Measurements from ENCODE around the gene LMNA.

- PRO-cap = no peak
- RAMPAGE, long total RNA = no peak
Measured at GRCh38 chr1:155969382-155970119, 8.8 kb downstream of the ARHGEF2 start.

GRCh38 chr1:155974412-155975505, 3.6 kb downstream of the ARHGEF2 start:
- PRO-cap = no peak
- RAMPAGE, long total RNA = no peak

GRCh38 chr1:155977024-155978018, 1.0 kb downstream of the ARHGEF2 start:
- PRO-cap = bidirectional peak, plus-strand start at chr1:155977318, minus-strand start at chr1:155977213; bidirectional peak, plus-strand start at chr1:155977892, minus-strand start at chr1:155977720
- RAMPAGE, long total RNA = no peak

GRCh38 chr1:155989850-155990360, 11.6 kb upstream of the ARHGEF2 start:
- PRO-cap = no peak
- RAMPAGE, long total RNA = no peak

DNA sequence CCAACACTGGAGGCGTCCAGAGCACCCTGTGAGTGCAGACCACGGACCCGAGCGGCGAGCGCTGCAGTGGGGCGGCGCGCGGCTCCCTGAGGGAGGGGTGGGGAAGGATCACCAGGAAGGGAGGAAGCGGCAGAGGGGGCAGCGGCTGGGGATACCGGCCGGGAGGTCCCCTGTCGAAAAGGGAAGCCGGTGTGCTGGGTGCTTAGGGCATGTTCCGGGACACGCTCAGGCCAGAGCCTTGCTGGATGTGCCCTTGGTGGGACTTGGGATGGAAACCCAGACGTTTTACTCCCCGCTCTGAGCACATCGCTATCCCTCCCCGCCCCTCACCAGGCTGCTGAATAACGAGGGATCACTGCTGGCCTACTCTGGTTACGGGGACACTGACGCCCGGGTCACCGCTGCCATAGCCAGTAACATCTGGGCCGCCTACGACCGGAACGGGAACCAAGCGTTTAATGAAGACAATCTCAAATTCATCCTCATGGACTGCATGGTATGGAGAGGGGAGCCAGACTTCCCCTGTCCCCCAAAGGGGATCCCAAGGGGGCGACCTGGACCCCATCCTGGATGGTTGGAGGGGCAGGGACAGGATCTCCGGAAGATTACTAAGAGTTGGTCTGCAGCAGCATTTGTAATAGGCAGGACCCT, 473 bp downstream of the LAMTOR2 start:
- PRO-cap = no peak
- RAMPAGE, long total RNA = no peak

GRCh38 chr1:156075182-156075560, 7.1 kb downstream of the MEX3A start:
- PRO-cap = no peak
- RAMPAGE, long total RNA = no peak

GRCh38 chr1:156103474-156104692, 10.6 kb upstream of the LMNA start:
- PRO-cap = no peak
- RAMPAGE, long total RNA = no peak

GRCh38 chr1:156106381-156107569, 7.7 kb upstream of the LMNA start:
- PRO-cap = no peak
- RAMPAGE, long total RNA = no peak

DNA sequence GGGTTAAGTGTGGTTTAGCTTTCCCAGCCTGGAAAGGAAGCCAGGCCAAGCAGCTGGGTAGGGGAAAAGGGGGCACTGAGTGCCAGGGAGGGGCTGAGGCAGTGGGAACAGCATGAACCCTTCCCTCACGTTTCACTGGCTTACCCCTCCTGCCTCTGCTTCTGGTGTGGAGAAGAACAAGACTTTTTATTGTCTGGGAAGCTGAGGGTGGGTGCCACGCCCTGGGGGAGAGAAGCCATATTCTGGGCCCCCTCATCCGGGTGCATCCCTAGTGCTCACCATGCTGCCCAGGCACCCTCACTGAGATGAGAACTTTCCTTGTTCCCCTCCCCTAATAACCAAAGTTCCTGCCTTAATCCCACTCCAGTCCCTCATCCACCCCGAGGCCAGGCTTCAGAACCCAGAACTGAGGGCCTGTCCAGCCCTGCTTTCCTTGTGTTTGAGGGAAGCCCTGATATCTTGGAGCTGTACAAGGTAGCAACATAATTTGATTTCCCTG, 2.0 kb upstream of the LMNA start:
- PRO-cap = no peak
- RAMPAGE, long total RNA = no peak

DNA sequence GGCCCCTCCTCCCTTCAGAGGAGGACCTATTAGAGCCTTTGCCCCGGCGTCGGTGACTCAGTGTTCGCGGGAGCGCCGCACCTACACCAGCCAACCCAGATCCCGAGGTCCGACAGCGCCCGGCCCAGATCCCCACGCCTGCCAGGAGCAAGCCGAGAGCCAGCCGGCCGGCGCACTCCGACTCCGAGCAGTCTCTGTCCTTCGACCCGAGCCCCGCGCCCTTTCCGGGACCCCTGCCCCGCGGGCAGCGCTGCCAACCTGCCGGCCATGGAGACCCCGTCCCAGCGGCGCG, at the start of gene LMNA:
TSS of gene LMNA (plus strand) at position 60 of the 292 bp plus-strand sequence.
- PRO-cap = no peak
- RAMPAGE, long total RNA = no peak

GRCh38 chr1:156116527-156116635, 1.9 kb downstream of the LMNA start:
- PRO-cap = no peak
- RAMPAGE, long total RNA = no peak

DNA sequence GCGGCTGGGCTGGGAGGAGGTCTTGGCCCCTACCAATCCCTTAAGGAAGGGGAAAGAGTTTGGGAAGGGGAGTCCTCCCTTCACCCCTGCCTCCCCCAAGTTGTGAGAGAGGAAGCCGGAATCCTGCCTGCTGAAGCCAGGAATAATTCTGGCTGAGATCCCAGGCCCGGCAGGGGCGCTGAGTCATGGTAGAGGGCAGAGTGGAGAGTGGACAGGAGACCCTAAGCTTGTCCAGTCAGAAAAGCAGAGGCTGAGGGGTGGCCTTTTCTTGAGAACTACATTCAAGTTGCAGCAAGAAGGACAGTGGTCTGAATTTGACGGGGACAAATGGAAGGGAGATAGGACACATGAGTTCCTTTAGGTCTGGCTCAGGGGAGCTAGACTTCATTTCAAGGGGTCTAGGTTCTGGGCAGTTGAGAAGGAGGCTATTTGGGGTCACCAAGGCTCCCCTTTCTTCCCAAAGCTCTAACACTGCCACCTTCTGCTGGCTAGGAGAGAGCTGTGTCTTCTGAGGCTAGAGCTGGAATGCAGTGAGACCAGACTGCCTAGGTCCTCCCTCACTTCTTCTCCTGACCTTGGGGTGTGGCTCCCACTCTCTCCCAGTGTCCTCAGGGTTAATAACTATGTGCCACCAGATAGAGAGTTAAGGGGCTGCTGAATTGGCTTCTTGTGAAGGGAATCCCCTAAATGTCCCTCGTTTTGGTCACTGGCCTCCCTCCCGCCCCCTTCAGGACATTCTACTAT, 8.5 kb downstream of the LMNA start:
- PRO-cap = no peak
- RAMPAGE, long total RNA = no peak

DNA sequence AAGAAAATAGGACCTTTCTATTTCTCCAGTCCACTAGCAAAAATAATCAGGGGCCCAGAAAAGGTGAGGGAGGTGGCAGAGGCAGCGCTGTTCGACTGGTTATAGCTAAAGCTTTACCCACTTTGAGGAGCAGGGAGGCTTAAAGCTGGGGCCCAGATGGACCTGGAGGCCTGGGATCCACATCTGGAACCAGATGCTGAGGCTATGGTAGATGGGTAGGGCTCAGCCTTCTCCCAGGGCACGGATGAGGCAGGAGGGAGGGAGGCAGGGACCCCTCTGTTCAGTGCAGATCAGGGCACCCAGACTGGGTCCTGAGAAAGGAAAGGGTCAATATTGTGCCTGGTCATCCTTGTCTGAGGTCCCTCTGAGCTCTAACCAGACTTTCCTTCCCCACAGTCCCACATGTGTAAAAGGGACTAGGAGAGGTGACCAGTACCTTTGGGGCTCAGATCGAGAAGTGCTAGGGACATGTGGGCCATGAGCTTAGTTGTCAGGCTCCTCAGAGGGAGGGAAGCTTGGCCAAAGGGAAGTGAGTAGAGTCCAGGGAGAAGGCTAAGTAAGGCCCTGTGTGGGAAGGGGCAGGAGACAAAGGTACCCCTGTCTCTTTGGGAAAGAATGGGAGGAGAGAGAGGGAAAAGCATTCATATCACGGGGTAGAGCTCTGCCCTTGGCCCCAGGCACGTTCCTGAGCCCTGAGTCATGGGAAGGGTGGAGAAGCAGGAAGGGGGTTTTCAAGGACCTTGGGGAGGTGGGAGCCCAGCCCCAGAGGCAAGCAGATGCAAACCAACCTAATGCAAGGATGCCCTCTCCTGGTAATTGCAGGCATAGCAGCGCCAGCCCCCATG, 15.4 kb downstream of the LMNA start:
- PRO-cap = no peak
- RAMPAGE, long total RNA = no peak

GRCh38 chr1:156182170-156182390, 11.8 kb upstream of the SLC25A44 start:
- PRO-cap = no peak
- RAMPAGE, long total RNA = no peak

GRCh38 chr1:156239469-156240136, 2.4 kb upstream of the BGLAP start:
- PRO-cap = no peak
- RAMPAGE, long total RNA = no peak

DNA sequence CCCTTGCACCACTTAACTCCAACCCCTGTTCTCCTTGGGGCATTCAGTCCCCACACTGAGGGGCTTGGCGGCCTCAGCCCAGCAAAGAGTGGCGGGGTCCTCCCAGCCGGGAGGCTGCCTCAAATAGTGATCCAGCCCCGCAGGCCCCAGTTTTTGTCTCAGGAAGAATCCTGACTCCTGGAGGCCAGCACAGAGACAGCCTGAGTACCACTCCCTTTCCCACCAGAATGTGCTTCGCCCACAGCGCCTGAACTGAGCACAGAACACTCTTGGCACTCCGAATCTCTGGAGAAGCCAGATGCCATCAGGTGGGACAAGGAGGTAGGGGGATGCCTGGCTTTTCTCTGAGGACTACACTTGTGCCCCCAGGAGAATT, 946 bp downstream of the PAQR6 start:
- PRO-cap = no peak
- RAMPAGE, long total RNA = no peak

DNA sequence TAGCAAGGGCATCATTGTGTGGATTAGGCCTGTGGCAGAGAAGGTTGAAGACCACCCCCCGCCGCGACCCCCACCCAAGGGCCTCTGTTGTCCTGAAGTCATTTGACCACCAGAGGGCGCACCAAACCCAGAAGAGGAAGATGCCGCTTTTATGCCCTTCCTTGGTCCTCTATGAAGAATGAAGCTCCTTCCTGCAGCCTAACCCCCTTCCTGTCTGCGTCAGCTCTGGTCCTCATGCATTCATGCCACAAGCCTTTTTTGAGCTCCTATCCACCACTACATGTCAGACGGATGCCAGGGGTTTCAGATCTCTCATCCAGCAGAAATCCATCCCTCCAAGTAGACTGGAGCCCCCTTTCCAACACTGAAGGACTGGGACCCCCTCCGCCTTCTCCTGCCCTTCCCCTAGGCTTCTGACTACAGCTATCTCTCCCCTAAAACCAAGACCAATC, 16.7 kb downstream of the RHBG start:
- PRO-cap = no peak
- RAMPAGE, long total RNA = no peak

DNA sequence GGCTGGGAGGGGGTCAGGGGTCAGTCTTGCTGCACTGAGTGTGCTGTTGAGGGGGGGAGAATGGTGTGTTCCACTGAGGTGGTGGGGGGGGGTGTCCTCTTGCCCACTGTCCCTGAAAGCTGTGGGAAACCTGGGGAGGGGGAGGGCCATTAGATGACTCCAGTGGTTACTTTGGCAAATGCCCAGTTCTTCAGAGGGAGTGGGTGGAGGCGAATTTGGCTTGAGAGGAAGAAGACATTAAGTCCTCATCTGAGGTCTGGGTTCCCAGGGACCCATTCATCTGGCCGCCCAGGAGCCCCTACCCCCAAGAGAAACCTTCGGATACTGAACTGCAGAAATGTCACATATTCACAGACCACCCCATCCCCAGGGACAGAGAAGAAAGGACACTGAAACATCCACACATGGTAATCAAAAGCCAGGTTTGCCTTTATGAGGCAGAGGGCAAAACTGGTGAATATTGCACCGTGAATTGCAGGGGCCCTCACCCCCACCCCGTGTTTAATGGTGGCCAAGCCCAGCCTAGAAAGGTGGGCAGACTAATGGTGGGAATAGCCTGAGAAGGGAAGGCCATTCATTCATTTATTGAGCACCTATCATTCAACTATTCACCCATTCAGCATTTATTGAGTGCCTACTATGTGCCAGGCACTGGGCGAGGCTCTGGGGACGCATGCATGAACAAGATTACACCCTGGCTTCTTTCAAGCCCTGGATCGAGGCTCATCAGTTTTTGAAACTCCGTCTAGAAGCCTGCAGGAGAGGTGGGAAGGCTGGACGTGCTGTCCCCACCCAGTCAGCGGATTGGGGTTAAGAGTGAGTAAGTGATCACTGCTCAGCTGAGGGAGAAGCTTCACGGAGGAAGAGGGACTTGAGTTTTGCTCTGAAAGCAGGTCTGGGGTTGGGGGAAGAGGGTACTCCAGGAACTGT, 35.9 kb downstream of the MEF2D start:
- PRO-cap = no peak
- RAMPAGE, long total RNA = no peak

DNA sequence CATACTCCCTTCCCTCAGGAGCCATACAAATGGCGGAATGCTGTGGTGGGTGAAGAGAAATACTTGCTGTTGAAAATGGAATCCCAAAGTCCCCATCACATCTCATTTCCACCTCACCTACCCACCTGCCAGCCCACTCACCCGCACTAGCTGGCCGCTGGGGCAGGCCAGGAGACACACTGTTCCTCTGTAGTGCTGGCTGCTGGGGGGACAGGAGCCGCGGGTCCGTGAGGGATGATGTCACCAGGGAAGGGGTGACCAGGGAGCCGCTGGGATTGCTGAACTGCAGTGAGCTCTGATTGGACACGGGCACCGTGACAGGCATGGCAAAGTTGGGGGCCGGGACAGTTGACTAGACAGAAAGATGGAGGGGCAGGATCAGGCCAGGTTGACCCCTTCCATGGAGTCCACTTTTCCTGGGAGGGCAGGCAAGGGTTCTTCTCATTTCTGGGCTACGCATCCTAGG, 21.1 kb downstream of the MEF2D start:
- PRO-cap = no peak
- RAMPAGE, long total RNA = no peak

- PRO-cap = no peak
- RAMPAGE, long total RNA = no peak
Measured at GRCh38 chr1:156479911-156480554, 20.5 kb downstream of the MEF2D start.